Bile duct (tissue), 1 donor: ENCODE data around the genes GNL1 and NRM.

DNA sequence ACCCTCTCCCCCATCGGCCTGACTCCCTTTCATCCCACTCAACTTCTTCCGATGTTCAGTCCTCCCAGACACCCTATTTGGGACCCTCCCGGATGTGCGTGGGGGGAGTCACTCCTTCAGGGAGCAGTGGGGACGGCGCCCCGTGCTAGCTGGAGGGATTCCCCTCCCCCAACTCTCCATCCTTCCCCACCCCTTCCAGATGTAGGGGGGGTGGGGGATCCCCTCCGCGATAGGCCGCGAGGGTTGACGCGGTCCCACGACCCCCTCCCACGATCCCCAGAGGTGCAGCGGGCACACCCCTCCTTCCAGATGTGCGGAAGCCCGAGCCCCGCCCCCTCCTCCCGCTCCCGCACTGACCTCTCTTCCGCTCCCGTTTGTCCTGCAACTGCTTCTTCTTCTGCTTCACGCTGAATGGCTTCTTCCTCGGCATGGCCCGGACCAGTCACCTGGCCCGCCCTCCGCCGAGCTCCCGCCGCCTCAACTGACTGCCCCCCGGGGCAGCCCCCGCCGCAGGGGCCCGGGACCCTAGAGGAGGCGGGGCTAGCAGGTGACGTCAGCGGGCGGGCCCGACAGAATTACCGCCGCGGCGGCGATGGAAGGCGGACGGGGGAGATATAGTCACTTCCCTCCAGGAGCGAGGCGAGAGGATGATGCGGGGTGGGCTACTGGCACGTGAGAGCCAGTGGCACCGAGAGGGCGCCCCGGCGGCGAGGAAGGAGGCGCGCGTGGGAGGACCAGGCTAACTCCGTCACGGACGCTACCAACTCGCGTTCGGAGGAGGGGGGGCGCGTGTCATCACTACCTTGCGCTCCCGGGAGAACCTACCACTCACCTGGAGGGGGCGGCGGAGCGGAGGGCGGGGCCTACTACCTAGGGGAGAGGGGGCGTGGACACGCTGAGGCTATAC is at the start of gene GNL1:
GNL1 (minus strand) TSS at position 716 of the 907 bp plus-strand sequence.
- PRO-cap = bidirectional peak, plus-strand start at position 575 of the sequence, minus-strand start at position 483 of the sequence; bidirectional peak, plus-strand start outside the sequence, minus-strand start at position 750 of the sequence

GRCh38 chr6:30562310-30562767 is 5.2 kb downstream of the PRR3 start:
- PRO-cap = no peak

DNA sequence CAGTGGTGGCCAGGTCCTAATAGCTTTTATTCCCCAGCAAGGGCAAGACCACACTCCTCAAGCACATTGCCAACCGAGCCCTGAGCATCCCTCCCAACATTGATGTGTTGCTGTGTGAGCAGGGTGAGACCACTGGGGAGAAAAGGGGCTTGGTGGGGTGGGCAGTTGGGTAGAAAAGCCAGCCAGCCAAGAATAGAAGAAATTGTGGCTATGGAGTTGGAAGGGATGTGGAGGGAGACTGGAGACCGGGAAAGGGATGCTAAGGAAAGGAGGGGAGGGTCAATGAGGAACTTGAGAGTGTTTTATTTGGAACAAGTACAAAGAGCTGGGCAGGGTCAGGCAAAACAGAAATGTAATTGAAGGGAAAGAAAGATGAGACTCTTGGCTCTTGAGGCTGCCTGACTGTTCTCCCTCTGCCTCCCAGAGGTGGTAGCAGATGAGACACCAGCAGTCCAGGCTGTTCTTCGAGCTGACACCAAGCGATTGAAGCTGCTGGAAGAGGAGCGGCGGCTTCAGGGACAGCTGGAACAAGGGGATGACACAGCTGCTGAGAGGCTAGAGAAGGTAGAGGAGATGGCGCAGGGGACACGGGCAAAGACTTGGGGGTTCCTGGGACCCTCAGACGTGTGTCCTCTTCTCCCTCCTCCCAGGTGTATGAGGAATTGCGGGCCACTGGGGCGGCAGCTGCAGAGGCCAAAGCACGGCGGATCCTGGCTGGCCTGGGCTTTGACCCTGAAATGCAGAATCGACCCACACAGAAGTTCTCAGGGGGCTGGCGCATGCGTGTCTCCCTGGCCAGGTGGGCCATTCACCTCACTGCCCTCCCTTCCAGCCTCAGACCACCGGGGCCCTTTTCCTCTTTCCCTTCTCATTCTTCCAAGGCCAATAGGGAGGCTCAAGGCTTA is 12.8 kb downstream of the ABCF1 start:
- PRO-cap = no peak

GRCh38 chr6:30612321-30613320 is 4.4 kb downstream of the PPP1R10 start:
- PRO-cap = no peak

DNA sequence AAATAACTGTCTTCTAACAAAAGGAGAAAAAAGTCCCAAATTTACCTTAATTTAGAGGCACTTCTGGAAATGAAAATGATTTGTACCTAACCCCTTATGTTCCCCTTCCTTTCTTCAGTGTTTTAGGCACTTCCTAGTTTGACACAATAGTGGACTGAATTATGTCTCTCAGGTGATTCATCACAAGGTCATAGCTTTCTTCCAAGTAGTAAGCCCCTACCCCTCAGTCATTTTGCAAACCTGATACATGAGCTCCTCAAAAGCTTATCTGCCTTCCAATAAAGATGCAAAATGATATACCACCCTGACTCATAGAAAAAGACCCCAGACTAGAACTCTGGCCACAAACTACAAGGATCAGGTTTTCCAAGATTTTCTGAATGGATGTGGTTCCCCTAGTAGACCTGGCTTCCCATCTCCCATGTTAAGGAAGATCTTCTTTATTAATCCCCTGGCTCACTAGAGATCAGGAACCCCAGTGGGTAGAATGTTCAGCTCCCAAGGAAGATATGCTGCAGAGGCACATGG is 3.7 kb downstream of the PPP1R10 start:
- PRO-cap = no peak

- PRO-cap = no peak
Observed at GRCh38 chr6:30614274-30614466, 2.9 kb downstream of the PPP1R10 start.

- PRO-cap = bidirectional peak, plus-strand start at chr6:30615484, minus-strand start at chr6:30615277; bidirectional peak, plus-strand start at chr6:30616277, minus-strand start at chr6:30615989
Observed at GRCh38 chr6:30615337-30616187, 1.5 kb downstream of the PPP1R10 start.

GRCh38 chr6:30670771-30671395 is 1.9 kb downstream of the DHX16 start:
- PRO-cap = no peak

DNA sequence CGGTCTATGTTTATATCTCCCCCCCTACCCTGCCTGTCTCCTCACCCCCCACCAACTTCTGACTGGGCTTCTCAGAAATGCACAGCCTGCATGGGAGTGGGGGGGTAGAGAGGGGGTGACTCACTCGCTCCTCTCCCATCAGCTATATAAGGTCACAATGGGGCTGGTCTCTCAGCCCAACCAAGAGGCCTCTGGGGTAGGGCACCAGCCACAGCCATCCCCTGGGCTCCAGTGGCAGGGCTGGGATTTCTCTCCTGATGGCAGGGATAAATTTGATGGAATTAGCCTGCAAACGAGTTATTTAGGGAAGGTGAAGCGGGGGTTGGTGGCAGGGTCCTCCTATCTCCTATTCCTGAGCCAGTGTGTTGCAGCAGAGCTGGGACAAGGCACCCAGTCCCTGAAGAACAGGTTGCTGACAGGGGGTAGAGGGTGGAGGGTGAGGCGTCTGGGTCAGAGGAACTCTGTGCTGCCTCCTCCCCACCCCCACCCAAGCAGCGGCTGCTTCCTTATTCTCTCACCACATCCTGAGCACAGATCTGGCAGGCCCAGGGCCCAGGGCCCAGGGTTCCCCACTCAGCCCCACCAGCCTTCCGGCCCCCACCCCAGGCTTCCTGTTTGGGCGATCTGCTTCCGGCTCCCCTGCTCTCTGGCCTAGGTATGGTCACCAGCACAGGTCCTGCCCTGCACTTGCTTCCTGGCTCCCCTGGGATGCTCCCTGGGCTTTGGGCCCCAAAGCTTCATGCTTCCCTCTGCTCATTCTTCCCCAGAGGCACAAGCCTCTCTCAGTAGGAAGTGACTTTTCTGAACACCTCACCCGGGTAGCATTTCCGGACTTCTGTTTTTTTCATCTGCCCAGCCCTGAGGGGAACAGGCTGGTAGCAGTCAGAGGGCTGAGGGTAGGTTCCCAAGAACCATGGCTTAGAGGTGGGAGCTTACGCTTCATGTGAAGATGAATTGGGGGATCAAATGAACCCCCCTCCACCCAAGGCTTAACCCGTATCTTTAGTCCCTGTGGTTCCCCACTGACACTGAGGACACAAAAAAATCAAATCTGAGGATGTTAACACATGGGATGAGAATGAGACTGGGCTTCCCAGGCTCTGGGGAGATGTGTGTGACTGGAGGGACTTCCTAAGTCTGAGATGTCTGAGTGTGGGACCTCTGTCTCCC is 3.9 kb downstream of the PPP1R18 start:
- PRO-cap = bidirectional peak, plus-strand start at position 174 of the sequence, minus-strand start at position 60 of the sequence; bidirectional peak, plus-strand start at position 686 of the sequence, minus-strand start at position 538 of the sequence; bidirectional peak, plus-strand start at position 885 of the sequence, minus-strand start at position 784 of the sequence

GRCh38 chr6:30690240-30691406 is at the start of gene NRM:
NRM (minus strand) TSS chr6:30690984.
- PRO-cap = bidirectional peak, plus-strand start at chr6:30690820, minus-strand start at chr6:30690761; bidirectional peak, plus-strand start at chr6:30691130, minus-strand start at chr6:30690983

GRCh38 chr6:30726328-30727100 is 6.4 kb downstream of the TUBB start:
- PRO-cap = no peak

- PRO-cap = no peak
Observed at GRCh38 chr6:30741400-30742024, 975 bp downstream of the FLOT1 start.

DNA sequence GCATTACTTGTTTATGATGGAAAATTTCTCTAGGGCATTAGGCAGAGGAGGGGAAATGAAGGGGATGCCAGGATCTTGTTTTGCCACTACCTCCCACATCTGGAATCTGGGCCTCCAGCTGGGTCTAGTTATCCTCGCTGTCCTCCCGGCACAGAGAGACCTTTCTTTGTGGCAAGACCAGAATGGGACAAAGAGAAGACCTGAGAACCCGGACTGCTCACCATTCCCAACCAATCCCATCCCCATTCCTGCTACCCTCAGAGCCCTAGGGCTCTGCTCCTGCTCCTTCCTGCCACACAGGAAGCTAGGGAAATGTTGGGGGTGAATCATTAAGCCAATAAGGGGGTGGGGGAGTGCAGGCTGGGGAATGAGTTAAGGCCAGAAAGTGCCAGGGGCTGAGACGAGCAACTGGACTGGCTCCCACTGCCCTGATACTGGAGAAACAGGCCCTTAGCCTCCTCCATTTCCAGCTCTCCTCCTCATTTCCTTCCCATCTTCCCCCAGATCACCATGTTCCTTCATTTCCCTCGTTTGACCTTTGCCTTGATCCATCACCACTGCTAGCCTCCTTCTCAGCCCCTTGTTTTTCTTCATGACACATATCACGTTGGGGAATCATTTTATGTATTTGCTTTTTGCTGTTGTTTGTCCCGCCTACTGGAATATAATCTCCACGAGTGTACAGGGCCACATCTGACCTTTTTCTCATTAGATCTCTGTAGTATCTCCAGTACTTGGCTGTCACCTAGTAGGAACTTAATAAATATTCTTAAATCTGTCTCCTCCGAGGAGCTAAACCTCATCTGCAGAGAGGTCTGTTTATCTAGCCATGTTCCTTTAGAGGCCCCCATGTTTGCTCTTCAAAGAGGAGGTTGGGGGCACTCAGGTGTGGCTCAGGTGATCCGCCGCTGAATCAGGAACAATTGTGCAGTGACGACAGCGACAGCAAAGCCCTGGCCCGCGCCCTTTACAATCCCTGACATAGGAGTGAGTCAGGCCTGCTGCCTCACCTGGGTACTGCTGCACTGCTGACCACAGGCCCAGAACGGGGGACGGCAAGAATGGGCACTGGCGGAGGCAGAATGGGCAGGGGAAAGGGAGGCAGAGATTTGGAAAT is 4.8 kb upstream of the IER3 start:
- PRO-cap = bidirectional peak, plus-strand start at position 381 of the sequence, minus-strand start at position 298 of the sequence; bidirectional peak, plus-strand start at position 1,043 of the sequence, minus-strand start at position 915 of the sequence

- PRO-cap = unidirectional peak, minus-strand start at chr6:30769734
Observed at GRCh38 chr6:30768747-30769912, 24.8 kb upstream of the IER3 start.

DNA sequence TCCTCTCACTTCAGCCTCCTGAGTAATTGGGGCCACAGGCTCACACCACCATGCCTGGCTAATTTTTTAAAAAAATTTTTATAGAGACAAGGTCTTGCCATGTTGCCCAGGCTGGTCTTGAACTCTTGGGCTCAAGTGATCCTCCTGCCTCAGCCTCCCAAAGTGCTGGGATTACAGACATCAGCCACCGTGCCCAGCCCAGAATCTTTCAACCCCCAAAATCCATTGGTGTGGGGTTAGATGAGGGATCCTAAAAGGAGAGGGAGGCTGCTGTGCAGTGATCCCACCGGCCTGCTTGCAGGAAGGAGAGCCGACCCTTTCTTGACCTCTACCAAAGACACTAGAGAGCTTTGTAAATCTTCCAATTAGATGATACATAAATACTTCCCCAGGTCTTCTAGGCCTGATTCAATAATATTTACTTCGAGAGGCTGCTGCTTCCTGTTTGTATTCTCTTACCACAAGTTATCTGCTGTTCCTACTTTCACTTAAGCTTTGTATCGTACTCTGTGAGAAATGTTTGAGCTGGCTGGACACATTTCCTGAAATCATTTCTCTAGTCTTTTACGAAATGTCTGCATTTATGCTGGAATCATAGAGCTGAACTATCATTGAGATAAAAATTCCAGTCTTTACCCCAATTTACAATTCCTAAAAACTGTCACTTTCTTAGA is 49.3 kb upstream of the IER3 start:
- PRO-cap = bidirectional peak, plus-strand start at position 503 of the sequence, minus-strand start at position 471 of the sequence

GRCh38 chr6:30815086-30815983 is 69.0 kb upstream of the DDR1 start:
- PRO-cap = no peak

DNA sequence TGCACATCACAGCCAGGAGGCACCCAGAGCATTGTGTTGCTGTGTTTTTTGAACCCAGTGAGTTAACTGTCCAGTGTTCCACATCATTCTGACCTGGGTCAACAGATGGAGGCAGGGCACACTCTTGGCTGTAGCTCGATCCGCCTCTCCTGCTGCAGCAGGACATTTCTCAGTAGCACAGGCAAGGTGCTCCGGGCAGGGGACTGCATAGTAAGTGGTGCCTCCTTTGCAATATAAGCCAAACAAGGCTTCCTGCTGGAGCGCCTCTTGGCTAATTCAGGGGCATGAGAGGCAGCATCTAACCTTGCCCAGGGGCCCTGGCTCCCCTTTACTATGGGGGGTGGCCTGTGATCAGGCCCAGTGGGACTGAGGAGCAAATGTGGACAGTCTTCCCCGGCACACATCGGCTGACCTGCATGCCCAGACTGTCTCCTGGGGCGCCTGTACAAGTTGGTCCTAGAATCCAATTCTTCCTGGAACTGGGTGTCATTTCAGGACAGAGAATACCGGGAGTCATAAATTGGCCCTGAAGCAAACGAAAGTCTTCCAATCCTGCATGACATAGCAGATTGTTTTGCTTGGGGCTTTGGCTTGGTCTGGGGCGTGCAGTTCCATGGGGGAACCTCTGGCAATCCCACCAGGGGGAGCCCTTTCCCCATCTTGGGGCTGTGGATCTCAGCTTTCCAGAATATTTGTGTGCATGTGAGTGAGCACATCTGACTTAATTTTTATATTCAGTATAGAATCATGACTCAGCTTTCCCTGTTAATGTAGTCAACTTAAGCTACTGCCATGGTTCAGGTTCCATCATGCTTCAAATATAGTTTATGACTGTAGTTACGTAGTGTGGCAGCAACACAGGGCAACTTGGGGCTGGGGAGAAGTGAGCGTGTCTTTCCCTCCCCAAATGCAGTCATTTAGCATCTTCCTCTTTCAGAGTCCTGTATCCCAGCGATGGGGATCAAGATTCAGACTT is 56.0 kb upstream of the DDR1 start:
- PRO-cap = unidirectional peak, minus-strand start at position 427 of the sequence

DNA sequence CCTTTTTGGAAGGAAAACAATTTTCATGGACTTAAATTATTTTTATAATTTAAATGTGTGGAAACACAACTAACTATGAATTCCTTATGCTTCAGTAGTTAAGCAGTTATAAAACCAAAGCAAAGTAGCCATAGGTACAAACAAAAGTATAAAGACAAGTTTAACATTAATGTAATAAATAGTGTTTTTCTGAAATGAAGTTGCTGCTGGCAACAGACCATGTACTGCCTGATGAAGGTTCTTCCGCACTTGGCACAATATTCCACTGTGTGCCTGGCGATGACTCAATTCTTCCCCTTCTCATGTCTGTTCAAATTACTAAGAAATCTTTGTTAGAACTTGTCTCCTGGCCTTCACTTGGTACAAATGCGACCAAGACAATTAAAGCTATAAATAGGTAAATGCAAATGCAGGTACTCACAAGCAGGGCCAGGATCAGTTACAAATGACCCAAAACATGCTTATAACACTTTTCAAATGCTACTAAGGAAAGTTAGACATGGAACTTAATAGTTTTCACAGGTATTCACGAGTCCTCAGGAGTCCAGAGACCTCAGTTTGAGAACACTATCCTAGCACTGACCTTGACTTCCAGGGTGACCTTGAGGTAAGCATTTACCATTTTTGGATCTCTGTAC is 8.2 kb upstream of the DDR1 start:
- PRO-cap = no peak

GRCh38 chr6:30914433-30914908 is 433 bp downstream of the VARS2 start:
- PRO-cap = no peak

DNA sequence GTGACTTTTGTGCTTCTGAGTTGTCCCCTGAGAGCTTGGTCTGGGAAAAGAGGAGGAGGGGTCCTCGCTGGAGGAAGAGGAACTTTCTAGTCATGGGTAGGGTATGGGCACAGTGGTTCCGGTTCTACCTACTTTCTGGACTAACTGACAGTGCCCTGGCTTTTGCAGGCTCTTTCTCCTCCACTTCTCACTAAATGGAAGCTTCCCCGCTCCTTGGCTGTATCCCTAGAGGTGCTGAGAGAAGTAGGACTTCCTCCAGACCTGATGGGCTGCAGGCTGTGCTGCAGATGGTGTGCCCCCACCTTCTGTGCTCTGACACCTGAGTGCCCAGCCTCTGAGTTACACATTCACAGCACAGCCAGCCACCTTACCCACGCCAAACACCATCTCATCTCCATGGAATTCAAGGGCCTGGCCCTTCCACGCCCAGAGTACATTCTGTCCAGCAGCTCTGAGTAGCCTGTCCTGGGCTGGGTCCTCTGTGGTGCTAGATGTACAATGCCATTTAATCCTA is 5.4 kb downstream of the SFTA2 start:
- PRO-cap = bidirectional peak, plus-strand start at position 463 of the sequence, minus-strand start at position 325 of the sequence